Peripheral blood mononuclear cell (primary cell): ENCODE data around the genes PTMS, GNB3 and USP5.

GRCh38 chr12:6450058-6450819 lies 1.6 kb upstream of the TAPBPL start:
- PRO-cap, 8 experiments: no peak in any of the 8 experiments

DNA sequence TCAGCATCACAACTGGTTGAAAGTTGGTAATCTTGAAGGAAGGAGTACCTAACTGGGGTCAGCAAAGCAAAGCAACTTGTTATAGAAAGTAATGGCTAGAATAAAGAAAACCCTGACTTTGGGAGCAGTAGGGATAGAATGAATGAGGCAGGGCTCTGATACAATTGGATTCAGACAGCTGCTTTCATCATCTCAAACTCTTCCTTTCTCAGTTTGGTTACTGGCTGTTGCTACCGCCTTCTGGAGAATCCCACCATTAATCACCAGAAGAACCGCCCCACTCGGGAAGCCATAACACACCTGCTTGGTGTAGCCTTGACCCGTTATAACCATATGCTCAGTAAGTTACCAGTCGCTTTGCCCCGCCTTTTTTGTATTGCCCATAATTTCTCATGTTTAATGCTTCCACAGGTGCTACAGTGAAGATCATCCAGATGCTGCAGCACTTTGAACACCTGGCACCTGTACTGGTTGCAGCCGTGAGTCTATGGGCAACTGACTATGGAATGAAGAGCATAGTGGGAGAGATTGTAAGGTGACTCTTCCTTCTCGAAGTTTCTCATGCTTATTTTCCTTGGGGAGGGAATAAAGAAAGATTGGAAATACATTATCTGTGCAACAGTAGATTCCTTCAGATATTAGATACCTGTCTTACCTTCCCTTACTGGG lies 20.1 kb upstream of the GAPDH start:
- PRO-cap, 8 experiments: no peak in any of the 8 experiments

GRCh38 chr12:6532271-6533193 lies 1.8 kb upstream of the GAPDH start:
- PRO-cap, 8 experiments: peak in 8 of 8 experiments; most common plus-strand start chr12:6532831 (in 4); most common minus-strand start chr12:6532670 (in 8)

DNA sequence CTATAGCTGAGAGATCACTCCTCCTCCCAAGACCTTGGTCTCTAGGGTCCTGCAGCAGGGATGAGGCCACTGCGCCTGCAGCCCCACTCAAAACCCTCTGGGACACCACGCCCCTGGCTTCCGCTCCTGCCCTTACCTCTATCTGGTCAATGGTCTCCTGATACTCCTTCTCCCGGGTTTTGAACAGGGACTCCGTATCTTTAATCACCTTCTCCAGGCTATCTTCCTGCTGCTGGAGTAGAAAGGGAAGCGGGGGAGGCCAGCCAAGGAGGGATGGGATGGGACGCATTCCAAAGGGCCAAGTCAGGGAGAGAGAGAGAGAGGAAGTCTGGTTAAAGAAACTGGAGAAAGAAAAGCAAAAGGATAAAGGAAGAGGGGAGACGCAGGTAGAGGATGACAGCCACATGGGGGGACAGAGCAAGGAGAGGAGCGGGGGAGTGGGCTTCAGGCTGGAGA lies 7.9 kb downstream of the IFFO1 start:
- PRO-cap, 8 experiments: no peak in any of the 8 experiments

DNA sequence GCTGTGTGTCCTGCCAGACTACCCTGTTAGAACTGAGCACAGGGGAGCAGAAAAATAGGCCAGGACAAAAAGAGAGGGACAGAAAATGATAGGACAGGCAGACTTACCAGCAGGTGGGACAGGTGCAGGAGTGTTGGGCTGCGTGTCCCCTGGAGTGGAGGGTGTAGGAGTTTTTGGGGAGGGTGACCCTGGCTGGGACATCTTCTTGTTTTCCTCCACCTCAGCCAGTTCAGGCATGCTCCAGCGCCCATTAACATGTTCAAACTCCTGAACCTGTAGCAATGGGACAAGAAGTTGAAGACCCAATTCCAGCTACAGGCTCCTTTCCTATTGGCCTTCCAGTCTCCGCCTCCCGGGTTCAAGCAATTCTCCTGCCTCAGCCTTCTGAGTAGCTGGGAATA lies 13.5 kb upstream of the NOP2 start:
- PRO-cap, 8 experiments: no peak in any of the 8 experiments

DNA sequence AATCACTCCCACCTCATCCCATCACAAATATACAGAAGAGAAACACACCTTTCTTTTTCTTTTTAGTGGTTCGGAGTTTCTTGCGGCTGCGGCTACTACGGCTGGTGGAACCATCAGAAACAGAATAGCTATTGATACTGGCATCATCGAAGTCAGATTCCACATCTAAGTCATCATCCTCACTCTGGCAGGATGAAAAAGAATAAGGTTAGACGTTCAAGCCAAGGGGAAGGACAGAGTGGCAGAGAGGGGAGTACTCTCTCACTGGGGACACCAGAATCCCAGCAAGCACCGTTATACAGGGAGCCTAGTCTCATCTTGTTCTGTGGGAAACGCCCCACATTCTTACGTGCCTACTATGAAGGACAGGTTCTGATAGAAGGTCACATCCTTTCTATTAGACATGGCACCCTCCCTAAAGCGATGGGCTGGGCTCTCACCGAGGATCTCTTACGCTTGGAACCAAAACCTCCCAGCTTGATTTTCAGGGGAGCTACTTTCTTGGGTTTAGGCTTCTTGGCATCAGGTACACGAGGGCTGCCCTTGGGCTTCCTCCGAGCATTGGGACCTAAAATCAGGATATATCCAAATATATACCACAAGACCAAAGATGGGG lies 6.6 kb downstream of the CHD4 start:
- PRO-cap, 8 experiments: peak in 4 of 8 experiments; most common minus-strand start position 293 of the sequence (in 4)

- PRO-cap, 8 experiments: peak in 2 of 8 experiments; most common plus-strand start chr12:6631740 (in 2); most common minus-strand start chr12:6631627 (in 1)
Observed at GRCh38 chr12:6631393-6631896, 4.3 kb downstream of the LPAR5 start.

GRCh38 chr12:6646832-6647070 lies 481 bp downstream of the ACRBP start:
- PRO-cap, 8 experiments: no peak in any of the 8 experiments

DNA sequence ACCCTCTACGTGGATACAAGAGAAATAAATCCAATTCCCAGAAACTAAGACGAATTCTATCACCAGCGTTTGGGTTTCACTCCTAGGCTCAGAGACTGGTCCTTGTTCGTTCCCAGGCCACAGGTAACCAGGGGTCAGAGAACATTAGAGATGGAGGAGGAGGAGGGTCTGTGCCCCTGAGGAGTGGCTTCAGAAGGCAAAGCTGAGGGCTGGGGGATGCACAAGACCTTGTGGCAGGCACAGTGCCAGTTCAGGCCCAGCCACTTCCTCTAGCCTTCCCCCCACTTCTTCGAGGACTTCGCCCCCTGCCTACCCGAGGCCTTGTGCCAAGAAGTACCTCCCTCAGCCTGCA lies 809 bp downstream of the ZNF384 start:
- PRO-cap, 8 experiments: no peak in any of the 8 experiments

DNA sequence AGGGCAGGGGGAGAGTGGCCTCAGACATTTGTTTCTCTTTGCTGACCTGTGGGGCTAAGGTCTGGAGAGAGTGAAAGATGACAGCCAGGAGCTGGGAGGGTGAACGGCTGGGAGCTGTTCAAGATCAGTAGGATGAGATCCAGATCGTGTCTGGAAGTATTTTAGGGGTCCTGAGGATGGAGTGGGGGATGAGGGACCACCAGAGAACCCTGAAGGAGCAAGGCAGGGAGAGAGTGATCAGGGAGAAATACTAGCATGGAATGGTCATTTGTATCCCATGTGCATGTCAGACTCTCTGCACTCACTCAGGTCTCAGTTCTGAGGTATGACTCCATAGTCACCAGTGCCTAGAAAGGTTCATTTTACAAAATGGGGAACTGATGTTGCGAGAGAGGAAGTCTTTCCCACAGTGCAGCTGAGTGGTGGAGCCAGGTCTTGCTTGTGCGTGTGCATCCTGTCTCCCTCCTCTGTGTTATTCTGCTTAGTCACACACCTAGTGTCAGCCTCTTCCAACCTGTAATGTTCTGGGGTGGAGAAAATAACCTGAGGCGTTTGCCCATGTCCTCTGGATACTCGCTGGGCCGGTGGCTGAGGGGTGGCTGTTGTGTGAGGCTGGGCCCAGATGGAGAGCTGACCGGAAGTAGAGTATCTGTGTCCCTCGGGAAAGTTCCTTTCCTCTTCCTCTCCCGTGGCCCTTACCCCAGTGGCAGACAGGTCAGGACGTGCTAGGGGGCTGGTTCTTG lies 7.3 kb downstream of the MLF2 start:
- PRO-cap, 8 experiments: peak in 7 of 8 experiments; most common plus-strand start position 568 of the sequence (in 4); most common minus-strand start position 320 of the sequence (in 7)

GRCh38 chr12:6765982-6766796 lies at the start of gene PTMS:
Gene PTMS (plus strand): TSS chr12:6766363.
- PRO-cap, 8 experiments: peak in 8 of 8 experiments; most common plus-strand start chr12:6766363 (in 8); most common minus-strand start chr12:6766162 (in 1)

GRCh38 chr12:6768473-6769025 lies 2.4 kb downstream of the PTMS start:
- PRO-cap, 8 experiments: no peak in any of the 8 experiments

- PRO-cap, 8 experiments: no peak in any of the 8 experiments
Observed at GRCh38 chr12:6769026-6770074, 3.0 kb upstream of the LAG3 start.

GRCh38 chr12:6778096-6778644 lies 5.8 kb downstream of the LAG3 start:
- PRO-cap, 8 experiments: no peak in any of the 8 experiments

- PRO-cap, 8 experiments: peak in 2 of 8 experiments; most common plus-strand start chr12:6793104 (in 1); most common minus-strand start chr12:6793039 (in 2)
Observed at GRCh38 chr12:6792972-6793474, 3.7 kb downstream of the CD4 start.

DNA sequence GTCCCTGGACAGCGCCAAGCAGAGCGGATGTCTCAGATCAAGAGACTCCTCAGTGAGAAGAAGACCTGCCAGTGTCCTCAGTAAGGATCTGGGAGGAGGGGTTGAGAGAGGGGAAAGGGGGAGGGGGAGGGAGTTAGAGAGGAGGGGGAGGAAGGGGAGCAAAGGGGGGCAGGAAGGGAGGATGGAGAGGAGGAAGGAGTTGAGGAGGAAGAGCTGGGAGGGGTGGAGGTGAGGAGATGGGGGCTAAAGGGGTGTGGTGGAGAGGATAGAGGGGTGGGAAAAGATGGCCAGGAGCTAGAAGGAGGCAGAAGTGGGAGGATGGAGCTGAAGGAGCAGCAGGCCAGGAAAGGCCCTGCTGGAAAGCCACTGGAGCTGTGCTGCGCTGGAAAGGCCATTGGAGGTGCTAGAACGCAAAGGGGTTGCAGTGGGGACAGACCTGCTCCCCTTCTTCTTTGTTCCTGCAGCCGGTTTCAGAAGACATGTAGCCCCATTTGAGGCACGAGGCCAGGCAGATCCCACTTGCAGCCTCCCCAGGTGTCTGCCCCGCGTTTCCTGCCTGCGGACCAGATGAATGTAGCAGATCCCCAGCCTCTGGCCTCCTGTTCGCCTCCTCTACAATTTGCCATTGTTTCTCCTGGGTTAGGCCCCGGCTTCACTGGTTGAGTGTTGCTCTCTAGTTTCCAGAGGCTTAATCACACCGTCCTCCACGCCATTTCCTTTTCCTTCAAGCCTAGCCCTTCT lies 2.6 kb upstream of the GPR162 start:
- PRO-cap, 8 experiments: peak in 2 of 8 experiments; most common plus-strand start position 301 of the sequence (in 1); most common minus-strand start position 611 of the sequence (in 1)

DNA sequence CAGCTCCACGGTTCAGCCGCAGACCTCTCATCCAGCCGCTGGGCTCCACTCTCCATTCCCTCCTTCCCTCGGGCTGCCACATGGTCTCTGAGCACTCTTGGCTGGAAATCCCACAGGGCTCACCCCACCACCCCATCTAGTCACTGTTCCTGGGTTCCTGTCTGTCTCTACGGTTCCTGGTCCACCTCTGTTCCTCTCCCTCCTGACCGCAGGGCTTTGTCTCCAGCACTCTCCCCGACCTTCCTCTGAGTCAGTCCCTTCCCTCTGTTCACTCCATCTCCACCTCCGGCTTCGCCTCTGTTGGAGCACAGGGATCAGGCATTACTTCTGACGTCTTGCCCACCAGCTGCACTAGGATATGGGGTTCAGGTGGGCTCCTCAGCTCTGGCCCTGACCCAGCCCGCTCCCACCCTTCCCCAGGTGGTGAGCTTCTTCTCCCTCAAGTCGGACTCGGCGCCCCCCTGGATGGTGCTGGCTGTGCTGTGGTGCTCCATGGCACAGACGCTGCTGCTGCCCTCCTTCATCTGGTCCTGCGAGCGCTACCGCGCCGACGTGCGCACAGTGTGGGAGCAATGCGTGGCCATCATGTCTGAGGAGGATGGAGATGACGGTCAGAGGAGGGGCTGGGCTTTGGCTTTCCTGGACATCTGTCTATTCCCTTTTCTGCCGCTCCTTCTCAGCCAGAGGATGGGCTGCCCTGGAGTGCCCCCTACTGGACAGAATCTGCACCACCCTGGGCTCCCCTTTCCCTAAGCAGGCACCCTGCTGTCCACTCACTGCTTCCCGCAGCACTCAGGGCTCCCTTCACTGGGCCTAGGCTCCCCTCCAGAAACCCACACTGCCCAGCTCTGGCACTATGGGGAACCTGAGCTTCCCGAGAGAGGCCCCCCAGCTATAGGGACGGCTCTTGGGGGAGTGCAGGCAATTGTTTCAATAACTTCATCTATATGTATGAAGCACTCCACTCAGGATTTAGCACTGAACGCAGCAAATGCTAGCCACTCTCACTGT lies 2.8 kb upstream of the P3H3 start:
- PRO-cap, 8 experiments: no peak in any of the 8 experiments

DNA sequence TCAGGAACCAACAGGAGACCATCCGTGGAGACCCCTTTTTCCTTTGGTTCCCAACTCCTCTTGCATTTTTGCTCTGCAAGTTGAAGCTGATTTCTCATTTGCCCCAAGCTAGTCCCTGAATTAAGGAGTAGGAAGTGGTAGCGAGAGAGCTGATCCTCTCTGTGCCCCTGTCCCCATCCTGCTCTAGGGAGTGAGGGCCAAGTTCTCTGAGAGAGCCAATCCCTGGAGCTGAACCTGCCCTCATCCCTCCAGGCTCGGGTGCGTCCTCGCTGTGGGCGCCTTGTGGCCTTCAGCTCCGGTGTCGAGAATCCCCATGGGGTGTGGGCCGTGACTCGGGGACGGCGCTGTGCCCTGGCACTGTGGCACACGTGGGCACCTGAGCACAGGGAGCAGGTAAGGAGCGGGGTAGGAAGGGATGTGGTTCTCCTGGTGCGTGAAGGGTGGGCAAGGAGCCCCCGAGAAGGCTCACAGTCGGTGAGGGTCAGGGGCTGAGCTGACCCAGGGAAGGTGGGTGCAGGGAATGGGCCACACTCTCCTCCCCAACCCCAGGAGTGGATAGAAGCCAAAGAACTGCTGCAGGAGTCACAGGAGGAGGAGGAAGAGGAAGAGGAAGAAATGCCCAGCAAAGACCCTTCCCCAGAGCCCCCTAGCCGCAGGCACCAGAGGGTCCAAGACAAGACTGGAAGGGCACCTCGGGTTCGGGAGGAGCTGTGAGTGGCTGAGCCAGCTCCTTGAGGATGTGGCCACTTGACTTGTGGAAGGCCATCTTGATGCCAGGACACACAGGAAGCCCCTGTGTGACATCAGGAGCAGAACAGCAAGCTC lies 1.8 kb upstream of the GNB3 start:
- PRO-cap, 8 experiments: no peak in any of the 8 experiments

- PRO-cap, 8 experiments: no peak in any of the 8 experiments
Observed at GRCh38 chr12:6840409-6841099, at the start of gene GNB3. Gene GNB3 (plus strand): TSS chr12:6840925.

- PRO-cap, 8 experiments: peak in 8 of 8 experiments; most common plus-strand start chr12:6852121 (in 4); most common minus-strand start chr12:6851879 (in 6)
Observed at GRCh38 chr12:6851809-6852257, at the start of gene USP5. Gene USP5 (plus strand): TSS chr12:6852150.